LHCN-M2 (cell line): ENCODE measurements around a stretch of chr5.

- RAMPAGE, long total RNA: no peak
Measured at GRCh38 chr5:36689095-36689683, 82.8 kb downstream of the SLC1A3 start.

GRCh38 chr5:36704123-36704664 is 97.8 kb downstream of the SLC1A3 start:
- RAMPAGE, long total RNA: no peak

DNA sequence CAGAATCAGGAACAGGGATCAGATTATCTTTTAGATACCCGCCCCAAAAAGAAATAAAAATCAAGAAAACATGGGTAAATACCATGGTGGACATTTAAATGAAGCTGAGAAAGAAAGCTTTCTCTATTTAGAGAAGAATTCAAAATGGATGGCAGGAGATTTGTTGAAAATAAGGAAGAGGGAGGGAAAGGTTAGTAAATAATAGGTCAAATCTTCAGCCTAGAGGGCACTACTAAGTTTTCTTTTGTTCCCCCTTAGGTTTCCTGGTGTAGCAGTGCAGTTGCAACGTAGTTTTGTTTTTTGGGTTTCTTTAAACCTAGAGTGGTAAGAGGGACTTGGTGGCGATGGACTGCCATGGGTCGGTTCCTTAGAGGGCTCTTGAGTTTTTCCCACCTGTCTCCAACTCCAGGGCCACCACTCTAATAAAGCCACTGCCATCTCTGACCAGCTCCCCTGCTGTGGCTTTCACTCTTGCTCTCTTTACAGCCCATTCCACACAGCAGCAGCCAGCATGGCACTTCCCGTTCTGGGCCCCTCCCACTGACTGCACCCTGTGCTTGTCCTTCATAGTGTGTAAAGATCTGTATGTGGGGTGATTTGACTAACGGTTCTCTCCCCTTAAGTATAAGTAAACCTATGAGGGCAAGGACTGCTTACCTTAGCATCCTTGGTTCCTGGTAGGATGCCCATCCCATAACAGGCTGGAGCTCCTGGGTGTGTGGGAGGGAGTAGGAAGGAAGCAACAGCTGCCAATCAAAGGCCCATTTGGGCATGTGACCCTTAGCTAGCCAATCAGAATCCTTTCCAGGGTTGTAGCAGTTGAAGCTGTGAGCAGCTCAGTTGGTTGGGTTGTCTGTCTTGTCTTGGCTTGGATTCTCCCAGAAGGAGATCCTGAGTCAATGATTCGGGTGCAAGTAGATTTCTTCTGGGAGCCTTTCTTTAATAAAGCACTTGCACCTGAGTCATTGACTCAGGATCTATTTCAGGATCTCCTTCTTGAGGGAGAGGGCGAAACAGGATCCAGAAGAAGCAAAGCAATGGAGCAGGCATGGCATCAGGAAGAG is 118.4 kb downstream of the SLC1A3 start:
- RAMPAGE, long total RNA: no peak

DNA sequence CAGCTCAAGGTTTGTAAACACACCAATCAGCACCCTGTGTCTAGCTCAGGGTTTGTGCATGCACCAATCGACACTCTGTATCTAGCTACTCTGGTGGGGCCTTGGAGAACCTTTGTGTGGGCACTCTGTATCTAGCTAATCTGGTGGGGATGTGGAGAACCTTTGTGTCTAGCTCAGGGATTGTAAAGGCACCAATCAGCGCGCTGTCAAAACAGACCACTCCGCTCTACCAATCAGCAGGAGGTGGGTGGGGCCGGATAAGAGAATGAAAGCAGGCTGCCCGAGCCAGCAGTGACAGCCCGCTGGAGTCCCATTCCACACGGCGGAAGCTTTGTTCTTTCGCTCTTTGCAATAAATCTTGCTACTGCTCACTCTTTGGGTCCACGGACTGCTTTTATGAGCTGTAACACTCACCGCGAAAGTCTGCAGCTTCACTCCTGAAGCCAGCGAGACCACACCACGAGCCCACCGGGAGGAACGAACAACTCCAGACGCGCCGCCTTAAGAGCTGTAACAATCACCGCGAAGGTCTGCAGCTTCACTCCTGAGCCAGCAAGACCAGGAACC is 93.4 kb upstream of the NIPBL start:
- RAMPAGE, long total RNA: no peak

- RAMPAGE, long total RNA: no peak
Measured at GRCh38 chr5:36874994-36875751, 1.4 kb upstream of the NIPBL start.

DNA sequence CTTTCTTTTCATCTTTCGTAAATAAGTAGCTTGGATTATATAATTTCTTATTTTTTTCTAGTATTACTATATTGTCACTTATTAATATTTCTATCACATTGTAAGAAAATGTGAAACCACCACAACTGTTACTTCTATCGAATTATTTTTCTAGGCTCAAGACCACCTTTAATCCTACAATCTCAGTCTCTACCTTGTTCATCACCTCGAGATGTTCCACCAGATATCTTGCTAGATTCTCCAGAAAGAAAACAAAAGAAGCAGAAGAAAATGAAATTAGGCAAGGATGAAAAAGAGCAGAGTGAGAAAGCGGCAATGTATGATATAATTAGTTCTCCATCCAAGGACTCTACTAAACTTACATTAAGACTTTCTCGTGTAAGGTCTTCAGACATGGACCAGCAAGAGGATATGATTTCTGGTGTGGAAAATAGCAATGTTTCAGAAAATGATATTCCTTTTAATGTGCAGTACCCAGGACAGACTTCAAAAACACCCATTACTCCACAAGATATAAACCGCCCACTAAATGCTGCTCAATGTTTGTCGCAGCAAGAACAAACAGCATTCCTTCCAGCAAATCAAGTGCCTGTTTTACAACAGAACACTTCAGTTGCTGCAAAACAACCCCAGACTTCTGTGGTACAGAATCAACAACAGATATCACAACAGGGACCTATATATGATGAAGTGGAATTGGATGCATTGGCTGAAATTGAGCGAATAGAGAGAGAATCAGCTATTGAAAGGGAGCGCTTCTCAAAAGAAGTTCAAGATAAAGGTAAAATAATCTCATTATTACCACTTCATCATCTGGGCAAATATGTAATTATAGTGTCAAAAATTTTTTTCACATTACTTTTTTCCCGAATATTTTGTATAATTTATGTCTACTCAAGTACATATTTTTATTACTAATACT is 99.3 kb downstream of the NIPBL start:
- RAMPAGE, long total RNA: no peak

- RAMPAGE, long total RNA: no peak
Measured at GRCh38 chr5:37182965-37183545, 66.1 kb downstream of the CPLANE1 start.

- RAMPAGE, long total RNA: no peak
Measured at GRCh38 chr5:37197923-37198499, 51.2 kb downstream of the CPLANE1 start.

DNA sequence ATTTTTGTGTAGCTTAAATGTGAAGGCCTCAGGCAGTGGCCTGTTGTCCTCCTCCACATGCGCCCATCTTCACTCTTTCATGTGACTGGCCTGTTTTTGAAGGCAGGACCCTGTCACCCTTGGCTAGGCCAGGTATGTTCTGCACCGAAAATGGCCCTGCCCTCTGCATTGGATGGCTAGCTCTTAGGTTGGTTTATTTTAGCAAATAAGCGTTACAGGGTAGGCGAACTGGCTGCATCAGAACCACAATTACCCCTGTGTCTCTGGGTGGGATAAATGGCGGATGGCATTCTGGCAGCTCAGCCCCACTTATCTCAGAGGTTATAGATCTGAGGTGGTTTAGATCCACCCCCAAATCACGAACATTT is 738 bp upstream of the CPLANE1 start:
- RAMPAGE, long total RNA: no peak

DNA sequence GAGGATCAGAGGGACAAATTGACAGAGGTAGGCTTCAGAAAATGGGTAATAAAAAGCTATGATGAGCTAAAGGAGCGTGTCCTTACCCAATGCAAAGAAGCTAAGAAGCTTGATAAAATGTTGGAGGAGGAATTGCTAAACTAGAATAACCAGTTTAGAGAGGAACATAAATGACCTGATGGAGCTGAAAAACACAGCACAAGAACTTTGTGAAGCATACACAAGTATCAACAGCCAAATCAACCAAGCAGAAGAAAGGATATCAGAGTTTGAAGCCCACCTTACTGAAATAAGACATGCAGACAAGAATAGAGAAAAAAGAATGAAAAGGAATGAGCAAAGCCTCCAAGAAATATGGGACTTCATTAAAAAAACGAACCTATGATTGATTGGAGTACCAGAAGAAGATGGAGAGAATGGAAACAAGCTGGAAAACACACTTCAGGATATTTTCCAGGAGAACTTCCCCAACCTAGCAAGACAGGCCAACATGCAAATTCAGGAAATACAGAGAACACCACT is 95.4 kb downstream of the GDNF start:
- RAMPAGE, long total RNA: no peak

DNA sequence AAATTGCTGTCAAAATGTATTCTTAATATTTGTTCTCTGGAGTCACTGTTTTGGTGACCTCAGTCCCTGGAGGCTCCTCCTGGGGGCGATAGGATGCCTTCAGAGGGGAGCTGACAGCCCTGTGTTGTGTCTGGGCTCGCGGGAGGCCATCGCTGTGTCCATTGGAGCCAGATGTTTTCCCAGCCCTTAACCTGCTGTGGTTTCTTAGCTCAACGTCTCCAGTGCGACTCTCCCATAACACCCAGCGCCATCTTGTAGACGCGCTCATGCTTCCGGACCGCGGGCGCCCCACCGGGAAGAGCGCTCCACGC is 112.2 kb upstream of the GDNF start:
- RAMPAGE, long total RNA: no peak

- RAMPAGE, long total RNA: no peak
Measured at GRCh38 chr5:38257370-38257677, 1.0 kb upstream of the EGFLAM start.

- RAMPAGE, long total RNA: no peak
Measured at GRCh38 chr5:38466039-38467234, 90.0 kb downstream of the LIFR start.

GRCh38 chr5:38607712-38608455 is 51.4 kb upstream of the LIFR start:
- RAMPAGE, long total RNA: no peak

DNA sequence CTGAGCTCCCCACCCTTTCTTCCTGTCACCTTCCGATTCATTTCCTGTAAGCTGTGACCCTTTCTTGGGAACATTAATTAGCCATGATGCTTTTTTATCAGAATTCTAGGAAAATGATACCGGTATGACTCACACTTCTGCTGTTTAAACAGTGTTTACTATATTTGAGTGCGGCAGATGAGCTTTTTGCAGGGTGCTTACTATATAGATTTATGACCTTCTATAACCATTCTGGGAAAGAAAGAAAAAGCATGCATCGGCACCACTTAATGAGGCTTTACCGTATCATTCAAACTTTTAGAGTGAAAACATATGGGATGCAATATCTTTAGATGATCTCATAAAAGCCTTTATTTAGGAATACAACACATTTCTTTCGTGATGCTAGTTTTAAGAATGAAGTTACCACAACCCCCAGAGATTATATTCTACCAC is 38.1 kb upstream of the OSMR start:
- RAMPAGE, long total RNA: no peak

DNA sequence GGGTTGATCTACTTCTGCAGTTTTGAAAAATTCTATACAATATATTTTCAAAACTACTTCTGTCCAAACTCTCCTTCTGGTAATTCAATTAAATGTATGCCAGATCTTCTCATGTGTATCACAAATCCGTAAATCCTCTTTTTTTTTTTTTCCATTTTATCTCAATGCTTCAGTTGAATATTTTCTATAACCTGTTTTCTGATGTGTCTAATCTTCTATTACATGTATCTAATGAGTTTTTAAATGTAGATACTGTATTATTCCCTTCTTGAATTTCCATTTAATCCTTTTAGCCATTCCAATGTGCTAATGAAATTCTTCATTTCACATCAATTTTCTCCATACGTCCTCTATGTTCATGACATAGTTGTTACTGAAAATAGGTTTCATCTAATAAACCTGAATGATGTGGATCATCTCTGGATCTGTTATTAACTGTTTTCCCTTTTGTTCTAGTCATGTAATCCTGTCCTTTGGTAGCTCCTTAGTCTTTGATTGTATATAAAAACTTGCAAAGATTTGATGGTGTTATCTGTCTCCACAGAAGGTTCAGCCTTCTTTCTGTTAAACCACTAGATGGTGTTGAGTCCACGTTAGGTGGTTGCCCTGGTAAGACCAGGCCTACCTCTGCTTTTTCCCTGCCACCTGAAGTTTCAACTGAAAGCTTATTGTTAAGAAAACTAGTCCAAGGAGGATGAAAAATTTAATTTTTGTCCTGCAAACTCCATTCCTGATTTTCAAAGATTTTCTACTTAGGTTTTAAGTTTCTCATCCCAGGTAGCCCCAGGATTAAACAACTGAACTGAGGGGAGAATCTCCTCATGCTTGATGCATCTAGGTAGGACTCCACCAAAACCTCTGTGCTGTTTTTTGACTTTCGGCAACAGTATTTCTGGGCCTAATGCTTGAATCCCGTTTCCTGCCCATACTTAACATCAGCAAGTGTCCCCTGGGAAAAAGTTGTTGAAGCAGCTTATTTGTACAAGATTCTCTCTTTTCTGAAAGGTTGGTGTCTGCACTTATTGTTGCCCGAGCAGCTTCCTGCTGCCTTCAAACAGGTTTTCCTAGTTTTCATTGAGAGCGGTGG is 68.6 kb downstream of the RICTOR start:
- RAMPAGE, long total RNA: no peak

- RAMPAGE, long total RNA: no peak
Measured at GRCh38 chr5:39055057-39055611, 19.1 kb downstream of the RICTOR start.

DNA sequence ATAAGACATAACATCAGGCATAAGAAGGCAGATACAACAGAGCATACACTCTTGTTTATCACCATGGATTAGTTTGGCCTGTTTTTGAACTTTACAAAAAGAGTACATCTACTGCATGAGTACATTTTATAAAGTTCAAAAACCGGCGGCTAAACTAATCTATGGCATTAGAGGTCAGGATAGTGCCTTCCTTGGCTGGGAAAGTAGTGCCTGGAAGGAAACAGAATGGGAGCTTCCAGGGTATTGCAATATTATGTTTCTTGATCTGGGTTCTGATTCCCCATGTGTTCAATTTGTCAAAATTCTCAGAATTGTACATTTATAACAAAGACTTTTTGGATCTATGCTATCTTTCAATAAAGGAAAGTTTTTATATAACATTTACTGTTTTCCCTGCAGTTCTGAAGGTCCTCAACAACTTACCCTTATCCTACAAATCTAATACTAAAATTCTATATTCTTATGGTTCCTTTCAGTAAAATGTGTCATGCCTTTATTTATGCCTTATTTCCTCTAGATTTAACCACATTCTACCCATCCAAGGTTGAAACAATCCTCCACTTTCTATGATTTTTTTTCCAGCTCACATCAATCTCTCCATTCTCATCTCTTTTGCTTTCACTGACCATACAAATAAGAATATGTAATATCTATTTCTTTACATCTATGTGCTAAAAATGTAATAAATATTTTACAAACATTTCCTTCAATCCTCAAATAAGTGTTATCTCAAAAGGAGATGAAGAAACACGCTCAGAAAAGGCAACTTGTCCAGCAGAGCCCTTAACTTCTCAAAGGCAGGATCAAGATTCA is 14.8 kb downstream of the RICTOR start:
- RAMPAGE, long total RNA: no peak

GRCh38 chr5:39065510-39066349 is 8.5 kb downstream of the RICTOR start:
- RAMPAGE, long total RNA: no peak

DNA sequence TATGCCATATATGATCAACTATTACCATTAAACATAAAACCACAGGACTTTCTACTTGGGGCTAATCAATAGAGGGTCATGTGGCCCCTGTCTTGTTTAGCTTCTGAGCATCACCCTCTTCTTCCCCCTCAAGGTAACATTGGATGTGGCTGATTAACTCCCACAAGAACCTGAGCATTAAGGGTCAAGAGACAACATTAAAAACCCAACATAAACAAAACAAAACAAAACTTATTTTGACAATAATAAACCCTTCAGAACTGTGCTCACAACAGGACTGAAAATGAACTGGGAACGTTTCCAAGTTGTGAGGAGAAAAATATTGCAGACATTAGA is 7.6 kb upstream of the C9 start:
- RAMPAGE, long total RNA: no peak